Heart (tissue), 3 donors: Measurements from ENCODE around the genes NR2F1 and ELL2.

GRCh38 chr5:91301313-91301996 lies 81.7 kb downstream of the ARRDC3 start:
- RAMPAGE, long total RNA, 2 experiments = no peak in any of the 2 experiments

DNA sequence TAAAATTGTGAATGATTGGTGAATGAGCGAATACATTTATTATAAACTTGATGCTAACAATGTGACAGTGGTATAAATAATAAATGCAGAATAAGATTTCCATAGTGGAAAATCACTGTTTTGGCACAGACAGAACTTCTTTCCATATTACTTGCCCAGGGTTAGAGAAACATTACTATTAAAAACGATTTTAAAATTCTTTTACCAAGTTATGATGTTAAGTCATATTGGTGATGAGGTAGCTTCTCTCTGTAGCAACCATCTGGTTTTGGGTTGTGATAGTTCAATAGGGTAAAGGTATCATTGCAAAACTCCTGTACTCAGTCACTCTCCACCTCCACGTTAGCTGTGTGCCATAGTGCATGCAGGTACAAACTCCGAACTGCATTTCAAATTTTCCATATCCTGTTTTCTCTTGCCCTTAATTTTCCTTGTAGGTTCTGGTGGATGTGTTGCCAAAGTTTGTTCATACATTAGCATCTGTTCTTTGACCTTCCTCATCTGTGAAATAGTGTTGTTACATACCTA lies 53.0 kb upstream of the ARRDC3 start:
- RAMPAGE, long total RNA, 2 experiments = no peak in any of the 2 experiments

GRCh38 chr5:93457579-93458220 lies 125.3 kb upstream of the NR2F1 start:
- RAMPAGE, long total RNA, 2 experiments = no peak in any of the 2 experiments

GRCh38 chr5:93583015-93583825 lies at the start of gene NR2F1:
NR2F1 (plus strand) TSS chr5:93583222.
- RAMPAGE, long total RNA, 2 experiments = start-site peak on the plus strand in 1 of 2 experiments, at chr5:93583221-93583316 at its widest, 5 to 13 reads per replicate

DNA sequence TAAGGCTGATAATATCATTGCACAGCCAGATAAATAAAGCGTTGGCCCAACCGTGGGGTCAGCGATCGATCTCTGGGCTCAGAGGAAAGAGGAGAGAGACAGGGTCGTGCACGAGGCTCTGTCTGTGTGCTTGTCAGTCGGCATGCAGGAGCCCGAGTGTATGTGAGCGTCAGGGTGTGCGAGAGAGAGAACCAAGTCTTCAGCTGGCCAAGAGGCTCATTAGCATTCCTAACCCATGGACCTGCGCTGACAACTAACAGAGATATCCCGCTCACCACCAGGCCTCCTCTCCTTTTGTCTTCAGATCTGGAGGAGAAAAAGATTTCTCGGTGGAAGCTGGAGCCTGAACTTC lies 16.4 kb downstream of the NR2F1 start:
- RAMPAGE, long total RNA, 2 experiments = no peak in any of the 2 experiments

- RAMPAGE, long total RNA, 2 experiments = no peak in any of the 2 experiments
Observed at GRCh38 chr5:94360227-94360711, 248.8 kb upstream of the FAM172A start.

GRCh38 chr5:94520333-94520945 lies 98.0 kb downstream of the KIAA0825 start:
- RAMPAGE, long total RNA, 2 experiments = no peak in any of the 2 experiments

GRCh38 chr5:94894396-94895071 lies 276.1 kb downstream of the SLF1 start:
- RAMPAGE, long total RNA, 2 experiments = no peak in any of the 2 experiments

GRCh38 chr5:95622135-95622775 lies 2.4 kb downstream of the GPR150 start:
- RAMPAGE, long total RNA, 2 experiments = no peak in any of the 2 experiments

DNA sequence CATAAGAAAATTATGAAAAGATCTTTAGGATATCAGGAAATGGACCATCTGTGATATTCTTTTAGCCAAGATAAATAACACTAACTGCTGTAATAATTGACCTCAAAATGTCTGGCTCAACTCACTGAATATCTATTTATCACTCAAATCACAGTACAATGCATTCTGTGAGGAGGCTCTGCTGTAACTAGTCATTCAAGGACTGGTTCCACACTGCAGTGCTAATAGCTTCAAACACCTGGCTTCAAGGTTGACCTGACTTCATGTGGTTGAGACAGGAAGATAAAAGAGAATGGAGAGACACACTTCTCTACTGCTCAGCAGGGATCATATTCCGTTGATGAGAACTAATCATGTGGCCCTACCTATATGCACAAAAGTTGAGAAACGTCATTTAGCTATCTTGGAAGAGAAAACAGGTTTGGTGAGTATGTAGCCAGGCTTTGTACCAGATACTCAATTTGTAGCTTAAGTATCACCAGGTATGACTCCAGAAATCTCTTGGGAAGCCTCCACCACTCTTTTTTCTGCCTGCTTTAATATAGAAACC lies 3.3 kb upstream of the RHOBTB3 start:
- RAMPAGE, long total RNA, 2 experiments = no peak in any of the 2 experiments

DNA sequence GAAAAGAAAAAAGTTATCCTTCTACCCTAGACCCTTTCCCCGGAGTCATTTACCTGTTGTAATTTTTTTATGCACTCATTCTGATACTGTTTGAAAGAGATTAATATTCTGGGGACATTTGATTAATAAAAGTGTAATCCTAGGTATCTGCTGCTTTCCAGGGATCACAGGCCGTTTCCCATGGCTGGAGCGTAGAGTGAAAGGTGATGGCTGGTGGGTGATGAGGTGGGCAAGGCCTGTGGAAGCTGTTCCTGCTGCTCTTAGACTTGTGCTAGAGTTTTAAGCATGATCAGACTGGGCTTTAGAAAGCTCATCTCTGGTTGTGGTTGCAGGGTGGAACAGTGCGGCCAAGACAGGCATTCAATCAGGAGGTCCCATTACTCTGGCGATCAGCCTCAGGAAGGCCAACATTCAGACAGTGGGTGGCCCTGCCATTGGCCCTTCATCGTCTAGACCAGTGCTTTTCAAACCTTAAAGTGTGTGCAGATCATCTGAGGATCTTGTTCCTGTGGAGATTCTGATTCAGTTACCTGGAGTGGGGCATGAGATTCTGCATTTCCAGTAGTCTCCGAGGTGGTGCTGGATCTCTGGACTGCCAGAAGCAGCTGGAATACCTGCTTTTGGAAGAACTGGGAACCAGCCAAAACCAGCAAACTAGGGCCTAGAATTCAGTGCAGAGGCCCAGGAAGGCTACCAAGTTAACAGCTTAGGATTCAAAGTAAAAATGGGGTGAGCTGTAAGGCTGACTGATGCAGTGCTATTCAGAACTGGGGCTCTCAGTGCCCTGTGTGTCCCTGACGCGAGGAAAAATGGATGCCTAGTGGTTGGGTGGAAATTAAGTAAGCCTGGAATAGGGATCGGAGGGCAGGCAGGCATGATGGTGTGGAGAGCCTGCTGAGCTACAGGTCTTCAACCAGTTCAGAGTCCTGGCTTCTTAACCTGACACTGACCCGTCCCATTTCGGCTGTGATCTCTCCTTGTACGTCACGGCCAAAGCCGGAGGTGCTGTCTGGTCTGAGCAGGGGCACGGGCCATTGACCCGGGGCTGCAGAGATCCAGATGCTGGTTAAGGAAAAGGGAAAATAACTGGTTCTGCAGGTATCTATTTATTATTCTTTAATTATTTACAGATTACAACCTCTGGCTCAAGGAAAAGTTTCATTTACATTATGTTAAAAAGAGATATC lies 27.5 kb downstream of the RHOBTB3 start:
- RAMPAGE, long total RNA, 2 experiments = no peak in any of the 2 experiments

- RAMPAGE, long total RNA, 2 experiments = no peak in any of the 2 experiments
Observed at GRCh38 chr5:95773461-95774376, 42.6 kb downstream of the RHOBTB3 start.

DNA sequence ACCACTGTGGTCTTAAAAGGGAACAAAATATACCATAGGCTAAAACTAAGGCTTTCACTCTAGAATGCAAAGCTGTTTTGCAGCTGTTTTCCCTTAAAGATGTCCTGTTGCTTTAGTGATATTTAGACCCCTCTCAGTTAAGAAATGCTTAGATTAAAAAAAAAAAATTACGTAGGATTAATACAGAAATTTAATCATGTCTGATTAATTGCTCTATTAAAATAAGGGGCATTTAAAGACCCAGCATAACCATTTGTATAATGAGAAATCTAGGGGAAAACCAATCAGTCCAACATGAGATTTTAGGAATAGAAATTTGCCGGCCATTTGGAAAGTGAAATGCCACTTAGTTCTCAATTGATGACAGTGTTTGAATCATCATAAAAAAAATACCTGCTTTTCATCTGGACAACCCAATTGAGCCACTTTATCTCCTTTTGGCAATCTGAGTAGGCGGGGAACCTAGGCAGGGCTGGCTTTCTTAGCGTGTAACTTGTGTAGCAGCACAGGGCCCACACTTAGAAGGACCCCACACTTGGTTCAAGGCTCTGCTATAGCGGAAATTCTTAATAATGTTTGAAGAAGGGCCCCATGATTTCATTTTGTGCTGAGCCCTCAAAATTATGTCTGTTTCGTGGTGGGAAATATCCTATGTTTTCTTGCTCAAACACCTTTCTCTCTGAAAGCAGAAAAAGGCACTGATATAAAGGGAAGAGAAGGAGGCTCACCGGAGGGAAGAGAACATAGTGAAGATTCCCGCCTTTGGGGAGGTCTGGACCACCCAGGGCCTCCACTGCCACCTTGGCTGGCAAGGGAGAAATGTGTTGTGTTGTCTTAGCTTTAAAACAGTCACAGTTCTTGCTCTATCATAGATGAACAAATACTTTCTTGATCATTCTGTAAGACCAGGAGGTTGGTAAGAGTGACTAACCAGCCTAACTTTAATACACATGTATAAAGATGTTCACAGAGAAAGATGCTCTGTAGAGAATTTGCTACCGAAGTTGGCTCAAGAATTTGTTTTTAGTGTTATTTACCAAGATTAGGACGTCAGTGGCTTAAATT lies 28.9 kb downstream of the GLRX start:
- RAMPAGE, long total RNA, 2 experiments = no peak in any of the 2 experiments

- RAMPAGE, long total RNA, 2 experiments = no peak in any of the 2 experiments
Observed at GRCh38 chr5:95807964-95809120, 14.2 kb downstream of the GLRX start.

DNA sequence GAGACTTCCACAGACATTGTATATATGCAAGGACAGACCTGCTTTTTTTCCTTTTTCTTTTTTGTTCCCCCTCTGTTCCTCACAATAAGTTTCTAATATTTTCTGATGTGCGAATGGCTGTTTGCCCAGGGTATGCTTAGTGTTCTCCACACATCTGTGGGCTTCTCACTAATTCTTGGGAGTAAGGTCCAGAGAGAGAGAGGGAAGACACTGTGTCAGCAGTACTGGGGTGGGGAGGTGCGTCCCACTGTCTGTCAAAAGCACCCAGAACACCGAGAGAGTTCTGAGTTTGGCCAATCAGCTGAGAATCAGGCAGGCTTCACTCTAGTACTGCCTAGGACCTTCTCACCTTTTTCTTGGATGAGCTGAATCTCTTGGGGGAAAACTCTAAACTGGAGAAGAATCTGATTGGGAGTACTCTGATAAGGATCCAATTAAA lies 61.8 kb downstream of the ELL2 start:
- RAMPAGE, long total RNA, 2 experiments = no peak in any of the 2 experiments

- RAMPAGE, long total RNA, 2 experiments = no peak in any of the 2 experiments
Observed at GRCh38 chr5:95932698-95933776, 28.6 kb downstream of the ELL2 start.

GRCh38 chr5:95939523-95940177 lies 22.0 kb downstream of the ELL2 start:
- RAMPAGE, long total RNA, 2 experiments = no peak in any of the 2 experiments

DNA sequence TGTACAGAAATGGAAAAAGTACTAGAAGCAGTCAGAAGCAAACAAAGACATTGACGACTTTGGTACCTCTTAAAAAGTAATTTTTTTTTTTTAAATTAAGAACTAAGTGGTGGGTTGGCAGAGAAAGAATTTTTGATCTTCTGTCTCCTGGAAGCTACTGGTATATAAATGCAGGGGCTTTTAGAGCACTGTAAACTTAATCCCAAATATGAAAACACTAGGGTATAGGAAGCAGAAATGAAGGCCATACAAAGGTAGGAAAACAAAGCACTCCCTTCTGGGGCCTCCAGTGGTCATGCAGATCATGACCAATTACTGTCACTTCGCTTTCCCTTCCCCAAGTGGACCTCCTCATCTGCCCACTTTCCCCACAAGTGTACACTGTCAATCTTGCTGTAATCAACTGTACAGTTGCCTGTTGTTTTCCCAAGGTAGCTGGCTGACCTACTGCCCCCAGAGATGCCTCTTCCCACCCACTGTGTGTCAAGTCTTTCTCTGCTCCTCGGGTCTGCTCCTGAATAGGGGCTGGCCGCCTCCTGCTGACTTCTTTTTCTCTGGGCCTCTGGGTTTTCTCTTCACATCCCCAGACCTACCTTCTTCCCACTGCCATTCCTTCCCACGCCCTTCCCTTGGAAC lies 2.7 kb downstream of the ELL2 start:
- RAMPAGE, long total RNA, 2 experiments = no peak in any of the 2 experiments

- RAMPAGE, long total RNA, 2 experiments = no peak in any of the 2 experiments
Observed at GRCh38 chr5:95961297-95961941, at the start of gene ELL2. ELL2 (minus strand) TSS chr5:95961851.

- RAMPAGE, long total RNA, 2 experiments = no peak in any of the 2 experiments
Observed at GRCh38 chr5:95962693-95963155, 1.1 kb upstream of the ELL2 start.